ENCODE measurements around the genes HINT3 and CENPW.

DNA sequence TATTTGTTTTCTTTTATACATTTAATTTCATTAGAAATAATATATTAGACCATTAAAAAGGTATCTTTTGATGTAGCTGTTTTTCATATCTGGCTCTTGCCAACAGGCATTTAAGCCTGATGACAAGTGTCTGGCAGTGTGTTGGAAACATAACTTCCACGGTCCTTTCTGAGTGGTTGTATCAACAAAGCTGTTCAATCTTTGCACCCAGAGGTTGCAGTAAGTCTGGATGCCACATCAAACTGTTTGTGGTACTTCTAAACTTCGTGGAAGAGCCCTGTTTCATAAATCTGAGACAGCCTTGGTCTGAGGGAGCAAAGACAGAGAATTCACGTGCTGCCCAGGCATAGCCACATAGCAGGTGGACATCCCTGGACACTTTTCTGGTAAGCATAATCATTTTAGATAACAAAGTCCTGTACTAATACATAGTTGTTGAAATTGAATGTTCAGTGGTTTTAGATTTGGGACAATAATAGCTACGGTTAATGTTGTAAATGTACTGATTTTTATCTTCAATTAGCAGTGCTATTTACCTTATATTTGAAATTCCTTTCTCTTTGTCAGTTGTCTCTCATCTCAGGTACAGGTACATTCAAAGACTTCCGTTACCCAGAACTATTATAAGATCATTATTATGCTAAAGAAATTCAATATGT, 197.2 kb downstream of the TRDN start:
- PRO-cap, 8 experiments: no peak in any of the 8 experiments

DNA sequence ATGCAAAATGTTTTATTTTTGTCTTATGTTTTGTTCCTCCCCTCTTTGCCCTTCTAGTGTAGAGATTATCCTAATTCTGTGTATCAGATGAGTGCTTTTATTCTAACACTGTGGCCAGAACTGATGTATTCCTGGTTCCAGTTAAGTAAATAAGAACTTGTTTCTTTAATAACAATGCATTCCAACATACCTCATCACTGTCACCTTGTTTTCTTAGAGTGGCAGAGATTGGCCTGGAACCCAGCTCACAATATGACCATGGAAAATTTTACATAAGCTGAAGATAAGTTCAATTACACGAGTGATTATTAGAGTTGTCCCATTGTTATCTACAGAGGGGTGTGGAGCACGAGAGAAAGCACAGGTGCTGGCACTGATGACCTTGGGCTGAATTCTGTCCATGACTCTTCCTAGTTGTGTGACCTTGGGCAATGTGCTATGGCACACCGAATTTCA, 194.9 kb downstream of the TRDN start:
- PRO-cap, 8 experiments: no peak in any of the 8 experiments

DNA sequence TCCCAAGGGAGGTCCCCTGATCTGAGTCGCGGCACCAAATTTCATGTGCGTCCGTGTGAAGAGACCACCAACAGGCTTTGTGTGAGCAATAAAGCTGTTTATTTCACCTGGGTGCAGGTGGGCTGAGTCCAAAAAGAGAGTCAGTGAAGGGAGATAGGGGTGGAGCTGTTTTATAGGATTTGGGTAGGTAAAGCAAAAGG, 49.3 kb downstream of the TRDN start:
- PRO-cap, 8 experiments: no peak in any of the 8 experiments

- PRO-cap, 8 experiments: no peak in any of the 8 experiments
Measured at GRCh38 chr6:125082629-125083413, 70.8 kb upstream of the TPD52L1 start.

- PRO-cap, 8 experiments: no peak in any of the 8 experiments
Measured at GRCh38 chr6:125313954-125314236, 12.1 kb upstream of the HDDC2 start.

GRCh38 chr6:125357571-125358078, 55.9 kb upstream of the HDDC2 start:
- PRO-cap, 8 experiments: no peak in any of the 8 experiments

DNA sequence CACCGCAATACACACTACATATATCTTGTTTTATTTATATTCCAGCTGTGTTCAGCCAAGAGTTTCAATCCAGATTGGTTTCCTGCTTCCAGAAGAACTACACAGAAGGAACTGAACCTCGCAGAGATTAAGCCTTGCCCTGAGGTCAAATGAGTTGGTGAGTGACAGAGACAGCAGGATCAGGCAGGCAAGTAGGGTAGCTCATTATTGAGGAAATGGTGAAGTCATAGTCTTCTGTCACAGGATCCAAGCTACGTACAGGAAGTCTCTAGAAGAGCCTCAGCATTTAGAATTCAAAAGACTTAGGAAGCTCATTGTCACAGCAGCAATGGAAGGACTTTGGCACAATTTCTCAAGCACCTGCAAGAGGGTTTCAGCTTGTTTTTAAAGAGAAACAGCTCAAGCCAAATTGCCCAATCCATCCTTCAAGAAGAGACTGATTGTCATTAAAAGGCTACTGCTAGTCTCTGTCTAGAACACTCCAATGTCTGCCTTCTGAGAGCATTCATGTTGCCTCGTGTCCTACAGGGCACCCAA, 109.7 kb upstream of the HEY2 start:
- PRO-cap, 8 experiments: no peak in any of the 8 experiments

DNA sequence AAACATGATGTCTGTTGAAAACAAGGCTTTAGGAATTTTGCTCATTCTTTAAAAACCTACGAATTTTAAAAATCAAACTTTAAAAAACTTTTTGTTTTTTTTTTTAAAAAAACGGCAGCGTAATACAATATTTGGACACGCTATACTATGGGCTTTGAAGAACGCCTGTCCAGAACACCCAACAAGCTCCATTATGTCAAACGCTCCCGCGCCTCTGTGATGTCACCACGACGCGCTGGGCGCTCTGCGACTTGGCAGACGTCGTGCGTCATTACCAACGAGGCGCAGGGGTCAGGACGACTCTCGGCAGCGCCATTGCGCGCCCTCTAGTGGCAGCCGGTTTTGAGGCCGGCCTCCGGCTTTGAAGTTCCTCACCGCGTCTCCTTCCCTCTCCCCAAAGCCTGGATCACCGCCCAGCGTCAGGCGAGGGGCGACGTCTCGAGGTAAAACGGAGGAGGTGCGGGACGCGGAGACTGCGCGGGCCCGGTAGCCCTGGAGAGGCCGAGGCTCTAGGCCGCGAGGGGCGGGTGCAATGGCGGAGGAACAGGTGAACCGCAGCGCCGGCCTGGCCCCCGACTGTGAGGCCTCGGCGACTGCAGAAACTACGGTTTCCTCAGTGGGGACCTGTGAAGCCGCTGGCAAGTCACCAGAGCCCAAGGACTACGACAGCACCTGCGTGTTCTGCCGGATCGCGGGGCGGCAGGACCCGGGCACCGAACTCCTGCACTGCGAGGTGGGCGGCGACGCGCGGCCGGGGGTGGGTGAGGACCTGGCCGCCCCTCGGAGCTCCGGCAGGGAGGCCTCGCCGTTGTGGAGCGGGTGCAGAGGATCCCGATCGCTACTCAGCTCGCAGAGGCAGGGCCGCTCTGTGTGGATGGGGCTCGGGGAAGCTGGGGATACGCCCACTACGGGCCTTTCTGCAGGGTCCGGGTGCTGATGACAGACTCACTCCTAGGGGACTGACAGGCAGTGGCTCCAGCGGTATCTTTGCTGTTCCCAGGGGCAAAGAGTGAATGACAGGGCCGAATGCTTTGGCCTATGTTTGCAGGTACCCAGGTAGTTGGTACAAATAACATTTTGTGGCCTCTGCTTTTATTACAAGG, at the start of gene HINT3:
Gene HINT3, plus strand, starts transcription at position 325 of the 1,103 bp plus-strand sequence.
- PRO-cap, 8 experiments: peak in 8 of 8 experiments; most common plus-strand start position 616 of the sequence (in 7); most common minus-strand start position 580 of the sequence (in 7)

DNA sequence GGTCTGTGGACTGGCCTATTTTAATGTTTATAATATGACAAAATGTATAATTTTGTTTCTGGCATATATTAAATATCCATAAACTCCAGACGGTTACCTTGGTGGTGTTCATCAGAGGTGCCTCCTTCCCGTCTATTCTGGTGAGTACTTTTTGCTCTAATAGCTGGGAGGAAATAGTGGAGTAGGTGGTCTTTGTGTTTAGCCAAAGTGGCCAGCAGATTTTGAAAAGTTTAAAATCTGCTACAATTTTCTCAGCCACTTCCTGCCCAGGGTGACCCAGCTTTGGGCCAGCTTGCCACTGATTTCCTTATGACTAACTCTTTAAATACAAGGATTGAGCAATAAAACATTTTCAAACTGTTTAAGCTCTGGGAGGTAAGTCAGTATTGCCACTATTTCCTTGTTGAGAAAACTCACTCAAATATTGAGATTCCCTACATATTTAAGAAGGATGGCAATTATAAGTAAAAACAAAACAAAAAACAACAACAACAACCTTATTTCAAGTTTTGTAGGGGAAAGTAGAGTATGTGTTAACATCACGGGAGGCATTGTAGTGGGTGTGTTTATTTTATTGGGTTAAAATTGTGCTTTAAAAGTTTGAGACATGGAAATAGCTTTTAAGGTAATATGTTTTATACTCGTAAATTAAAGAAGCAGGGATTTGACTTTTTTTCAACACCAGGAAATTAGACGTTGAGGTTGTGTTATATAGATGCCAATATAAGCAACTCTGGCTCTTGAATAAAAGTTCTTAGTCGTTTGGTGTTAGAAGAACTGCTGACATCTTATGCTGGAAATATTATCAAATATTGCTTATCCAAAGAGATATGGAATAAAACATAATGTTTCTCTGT, 54.6 kb downstream of the TRMT11 start:
- PRO-cap, 8 experiments: no peak in any of the 8 experiments

GRCh38 chr6:126095601-126096168, 109.3 kb downstream of the TRMT11 start:
- PRO-cap, 8 experiments: no peak in any of the 8 experiments

- PRO-cap, 8 experiments: peak in 8 of 8 experiments; most common plus-strand start chr6:126340202 (in 8); most common minus-strand start chr6:126339924 (in 4)
Measured at GRCh38 chr6:126339612-126340807, at the start of gene CENPW. Gene CENPW (plus strand): TSS chr6:126340115.

DNA sequence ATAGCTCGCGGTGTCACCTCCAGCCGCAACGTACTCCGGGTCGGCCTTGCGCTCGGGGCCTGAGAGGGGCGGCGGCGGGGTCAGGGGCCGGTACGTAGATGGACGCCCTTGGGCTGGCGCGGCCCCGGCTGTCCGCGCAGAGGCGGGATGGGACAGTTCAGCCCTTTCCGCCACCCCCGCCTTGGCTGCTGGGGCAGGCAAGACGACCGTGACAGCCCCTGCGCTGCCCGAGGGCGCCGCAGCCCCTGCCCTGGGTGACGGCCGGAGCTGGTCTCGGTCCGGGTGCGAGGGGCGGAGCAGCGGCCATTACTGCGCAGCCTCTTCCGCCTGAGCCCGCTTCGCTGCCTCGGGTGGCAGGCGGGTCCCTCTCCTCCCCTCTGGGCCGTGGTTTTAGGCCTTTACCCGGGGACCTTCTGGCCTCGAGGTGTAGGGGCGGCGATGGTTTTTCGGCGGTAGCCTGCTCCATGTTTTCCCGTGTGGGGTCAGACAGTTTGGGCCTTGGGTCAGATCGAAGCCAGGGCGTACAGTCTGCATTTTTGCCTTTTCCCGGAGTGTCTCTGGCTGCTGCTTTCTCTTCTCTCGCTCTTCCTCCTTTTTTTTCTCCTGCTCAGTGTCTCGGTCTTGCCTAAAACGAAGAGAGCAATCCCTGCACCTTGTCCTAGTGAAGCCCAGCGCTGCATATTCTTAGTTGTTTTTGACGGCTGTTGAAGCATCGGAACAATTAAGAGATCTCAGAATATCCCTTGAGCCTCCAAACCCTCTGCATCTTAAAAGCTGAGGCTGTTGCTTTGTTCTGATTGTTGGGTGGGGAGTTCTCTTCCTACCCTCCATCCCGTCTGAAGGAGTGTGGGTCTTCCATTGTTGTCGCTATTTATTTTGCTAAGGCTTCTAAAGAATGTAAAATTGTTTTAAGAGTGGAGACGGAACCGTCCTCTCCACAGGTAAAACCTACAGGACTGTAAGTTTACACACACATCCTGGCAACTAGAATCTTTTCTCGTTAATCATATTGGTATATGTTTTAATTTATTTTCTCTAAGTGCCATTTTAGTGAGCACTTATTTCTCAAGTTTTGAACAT, 682 bp downstream of the RNF146 start:
- PRO-cap, 8 experiments: peak in 7 of 8 experiments; most common plus-strand start position 336 of the sequence (in 3); most common minus-strand start position 559 of the sequence (in 4)

DNA sequence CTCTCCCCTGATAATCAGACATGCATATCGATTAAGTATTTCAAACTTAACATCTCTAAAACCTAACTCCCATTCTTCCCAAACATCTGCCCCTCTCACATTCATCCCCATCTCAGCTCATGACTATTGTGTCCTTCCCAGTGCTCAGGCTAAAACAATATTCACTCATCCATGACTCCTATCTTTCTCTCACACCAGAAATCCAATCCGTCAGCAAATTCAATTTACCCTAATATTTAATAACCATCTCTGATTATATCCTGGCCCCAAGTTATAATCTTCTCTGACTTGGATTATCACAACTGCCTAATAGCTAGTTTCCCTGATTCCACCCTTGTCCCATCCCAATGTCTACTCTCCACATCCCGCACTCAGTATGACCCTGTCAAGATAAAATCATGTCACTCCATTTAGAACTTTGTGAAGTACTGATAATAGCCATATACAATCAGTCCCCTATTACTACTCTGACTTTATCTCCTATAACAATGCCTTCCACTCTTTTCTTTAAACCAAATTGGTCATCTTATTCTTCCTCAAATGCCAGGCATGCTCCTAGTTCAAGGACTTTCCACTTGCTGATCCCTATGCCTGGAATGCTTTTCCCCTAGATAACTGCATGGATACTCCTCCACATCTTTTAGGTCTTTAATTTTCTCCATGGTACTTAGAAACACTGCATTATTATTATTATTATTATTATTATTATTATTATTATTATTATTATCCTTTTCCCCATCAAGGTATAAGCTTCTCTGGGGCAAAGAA, 145.8 kb downstream of the PTPRK start:
- PRO-cap, 8 experiments: no peak in any of the 8 experiments

DNA sequence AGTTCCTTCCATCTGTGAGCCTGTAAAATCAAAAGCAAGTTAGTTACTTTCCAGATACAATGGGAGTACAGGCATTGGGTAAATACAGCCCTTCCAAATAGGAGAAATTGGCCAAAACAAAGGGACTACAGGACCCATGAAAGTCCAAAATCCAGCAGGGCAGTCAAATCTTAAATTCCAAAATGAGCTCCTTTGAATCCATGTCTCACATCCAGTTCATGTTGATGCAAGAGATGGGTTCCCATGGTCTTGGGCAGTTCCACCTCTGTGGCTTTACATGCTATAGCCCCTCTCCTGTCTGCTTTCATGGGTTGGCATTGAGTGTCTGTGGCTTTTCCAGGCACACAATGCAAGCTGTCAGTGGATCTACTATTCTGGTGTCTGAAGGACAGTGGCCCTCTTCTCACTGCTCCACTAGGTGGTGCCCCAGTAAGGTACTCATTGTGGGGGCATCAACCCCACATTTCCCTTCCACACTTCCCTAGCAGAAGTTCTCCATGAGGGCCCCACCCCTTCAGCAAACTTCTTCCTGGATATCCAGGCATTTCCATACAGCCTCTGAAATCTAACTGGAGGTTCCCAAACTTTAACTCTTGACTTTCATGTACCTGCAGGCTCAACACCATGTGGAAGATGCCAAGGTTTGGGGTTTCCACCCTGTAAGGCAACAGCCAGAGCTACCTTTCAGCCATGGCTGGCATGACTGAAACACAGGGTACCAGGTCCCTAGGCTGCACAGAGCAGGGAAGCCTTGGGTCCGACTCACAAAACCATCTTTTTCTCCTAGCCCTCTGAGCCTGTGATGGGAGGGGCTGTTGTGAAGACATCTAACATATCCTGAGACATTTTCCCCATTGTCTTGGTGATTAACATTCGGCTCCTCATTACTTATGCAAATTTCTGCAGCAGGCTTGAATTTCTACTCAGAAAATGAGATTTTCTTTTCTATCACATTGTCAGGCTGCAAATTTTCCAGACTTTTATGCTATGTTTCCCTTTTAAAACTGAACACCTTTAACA, 144.4 kb downstream of the PTPRK start:
- PRO-cap, 8 experiments: no peak in any of the 8 experiments

DNA sequence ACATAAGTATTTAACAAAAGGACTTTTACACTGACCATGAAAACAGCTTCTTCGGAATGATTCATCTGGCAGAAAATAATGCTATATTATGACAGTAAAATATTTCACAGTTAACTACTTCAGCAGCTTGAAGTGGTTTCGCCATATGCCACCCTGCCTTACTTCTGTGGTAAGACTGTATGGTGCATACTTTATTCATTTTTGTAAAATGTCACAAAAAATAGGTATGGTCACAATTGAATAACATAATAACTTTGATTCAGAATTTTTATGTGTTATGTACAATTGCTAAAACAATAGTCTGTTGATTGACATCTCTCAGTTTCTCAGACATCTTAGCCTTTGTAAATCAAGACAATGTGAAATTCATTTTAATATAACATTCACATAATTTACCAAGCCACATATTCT, 981 bp upstream of the PTPRK start:
- PRO-cap, 8 experiments: no peak in any of the 8 experiments

- PRO-cap, 8 experiments: no peak in any of the 8 experiments
Measured at GRCh38 chr6:129065433-129065632, 182.4 kb downstream of the LAMA2 start.

- PRO-cap, 8 experiments: no peak in any of the 8 experiments
Measured at GRCh38 chr6:129131003-129131781, 248.3 kb downstream of the LAMA2 start.

DNA sequence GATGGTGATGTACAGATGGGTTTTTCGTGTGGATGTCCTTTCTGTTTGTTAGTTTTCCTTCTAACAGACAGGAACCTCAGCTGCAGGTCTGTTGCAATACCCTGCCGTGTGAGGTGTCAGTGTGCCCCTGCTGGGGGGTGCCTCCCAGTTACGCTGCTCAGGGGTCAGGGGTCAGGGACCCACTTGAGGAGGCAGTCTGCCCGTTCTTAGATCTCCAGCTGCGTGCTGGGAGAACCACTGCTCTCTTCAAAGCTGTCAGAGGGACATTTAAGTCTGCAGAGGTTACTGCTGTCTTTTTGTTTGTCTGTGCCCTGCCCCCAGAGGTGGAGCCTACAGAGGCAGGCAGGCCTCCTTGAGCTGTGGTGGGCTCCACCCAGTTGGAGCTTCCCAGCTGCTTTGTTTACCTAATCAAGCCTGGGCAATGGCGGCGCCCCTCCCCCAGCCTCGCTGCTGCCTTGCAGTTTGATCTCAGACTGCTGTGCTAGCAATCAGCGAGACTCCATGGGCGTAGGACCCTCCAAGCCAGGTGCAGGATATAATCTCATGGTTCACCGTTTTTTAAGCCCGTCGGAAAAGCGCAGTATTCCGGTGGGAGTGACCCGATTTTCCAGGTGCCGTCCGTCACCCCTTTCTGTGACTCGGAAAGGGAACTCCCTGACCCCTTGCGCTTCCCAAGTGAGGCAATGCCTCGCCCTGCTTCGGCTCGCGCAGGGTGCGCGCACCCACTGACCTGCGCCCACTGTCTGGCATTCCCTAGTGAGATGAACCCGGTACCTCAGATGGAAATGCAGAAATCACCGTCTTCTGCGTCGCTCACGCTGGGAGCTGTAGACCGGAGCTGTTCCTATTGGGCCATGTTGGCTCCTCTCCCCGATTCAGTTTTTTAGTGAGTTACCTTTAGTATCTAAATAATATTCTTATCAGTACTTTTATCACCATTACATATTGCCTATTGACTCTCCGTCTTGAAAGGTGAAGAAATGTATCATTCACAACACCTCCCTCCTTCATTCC, 289.7 kb downstream of the LAMA2 start:
- PRO-cap, 8 experiments: no peak in any of the 8 experiments

DNA sequence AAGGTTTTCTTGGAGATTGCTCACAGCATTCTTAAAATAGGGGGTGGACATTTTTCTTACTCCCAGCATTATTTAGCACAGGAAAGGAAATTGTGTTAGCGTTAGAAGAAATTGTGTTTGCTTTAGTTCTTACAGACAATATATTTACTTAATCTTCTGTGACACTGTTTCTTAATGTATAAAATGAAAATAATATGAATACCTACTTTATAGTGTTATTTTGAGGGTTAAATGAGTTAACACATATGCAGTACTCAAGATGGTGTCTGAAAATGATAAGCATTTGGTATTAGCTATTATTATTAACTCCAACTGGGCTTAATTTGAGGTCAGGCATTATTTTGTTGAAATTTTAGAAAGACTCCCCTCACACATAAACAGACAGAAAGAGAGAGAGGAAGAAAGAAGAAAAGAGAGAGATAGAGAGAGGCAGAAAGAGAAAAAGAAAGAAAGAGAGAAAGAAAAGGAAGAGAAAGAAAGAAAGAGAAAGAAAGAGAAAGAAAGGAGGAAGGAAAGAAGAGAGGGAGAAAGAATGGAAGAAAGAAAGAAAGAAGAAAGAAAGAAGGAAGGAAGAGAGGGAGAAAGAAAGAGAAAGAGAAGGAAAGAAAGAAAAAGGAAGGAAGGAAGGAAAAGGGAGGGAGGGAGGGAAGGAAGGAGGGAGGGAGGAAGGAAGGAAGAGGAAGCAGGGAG, 325.3 kb downstream of the LAMA2 start:
- PRO-cap, 8 experiments: no peak in any of the 8 experiments

DNA sequence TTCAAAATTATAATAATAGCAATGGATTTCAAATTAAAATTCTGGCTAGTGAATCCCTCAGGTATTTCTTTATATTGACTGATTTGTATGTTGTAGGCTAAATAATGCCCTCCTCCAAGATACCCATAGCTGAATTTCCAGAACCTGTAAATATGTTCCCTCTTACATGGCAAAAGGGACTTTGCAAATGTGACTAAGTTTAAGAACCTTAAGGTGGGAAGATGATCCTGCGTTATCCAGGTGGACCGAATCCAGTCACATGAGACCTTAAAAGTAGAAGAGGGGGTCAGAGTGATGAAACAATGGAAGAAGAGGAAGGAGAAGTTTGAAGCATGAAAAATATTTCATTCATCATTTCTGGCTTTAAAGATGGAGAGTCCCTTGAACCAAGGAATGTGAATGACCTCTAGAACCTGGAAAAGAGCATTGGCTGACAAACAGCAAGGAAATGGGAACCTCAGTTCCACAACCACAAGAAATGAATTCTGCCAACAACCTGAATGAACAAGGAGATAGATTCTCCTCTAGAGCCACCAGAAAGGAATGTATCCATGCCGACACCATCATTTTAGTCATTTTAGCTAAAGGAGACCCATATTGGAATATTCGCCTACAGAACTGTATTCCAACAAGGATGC, 349.7 kb downstream of the LAMA2 start:
- PRO-cap, 8 experiments: no peak in any of the 8 experiments

Measured in peripheral blood mononuclear cell (primary cell).